Choroid plexus epithelial cell (primary cell): ENCODE measurements around the gene RNASEH1.

DNA sequence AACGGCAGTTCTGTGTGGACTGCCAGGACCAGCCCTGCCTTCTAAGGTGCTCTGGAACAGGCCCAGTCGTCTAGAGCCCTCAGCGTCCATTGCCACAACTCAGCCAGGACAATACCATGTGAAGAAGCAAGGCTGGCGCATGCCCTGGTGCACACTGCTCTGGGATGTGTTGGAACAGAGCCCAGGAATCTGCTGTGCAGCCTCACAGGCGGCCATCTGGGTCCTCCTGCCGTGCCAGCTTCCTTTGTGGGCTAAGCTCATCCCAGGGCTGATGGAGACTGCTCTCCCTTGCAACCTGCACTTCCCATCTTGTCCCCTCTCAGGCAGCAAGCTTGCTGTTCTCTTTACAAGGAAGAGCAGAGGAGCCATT, 246.4 kb upstream of the PXDN start:
- RRBS: no CpG with 5 or more reads among the region's 6 CpGs

GRCh38 chr2:3356722-3357220, 20.8 kb downstream of the EIPR1 start:
- RRBS: no CpG with 5 or more reads among the region's 3 CpGs

DNA sequence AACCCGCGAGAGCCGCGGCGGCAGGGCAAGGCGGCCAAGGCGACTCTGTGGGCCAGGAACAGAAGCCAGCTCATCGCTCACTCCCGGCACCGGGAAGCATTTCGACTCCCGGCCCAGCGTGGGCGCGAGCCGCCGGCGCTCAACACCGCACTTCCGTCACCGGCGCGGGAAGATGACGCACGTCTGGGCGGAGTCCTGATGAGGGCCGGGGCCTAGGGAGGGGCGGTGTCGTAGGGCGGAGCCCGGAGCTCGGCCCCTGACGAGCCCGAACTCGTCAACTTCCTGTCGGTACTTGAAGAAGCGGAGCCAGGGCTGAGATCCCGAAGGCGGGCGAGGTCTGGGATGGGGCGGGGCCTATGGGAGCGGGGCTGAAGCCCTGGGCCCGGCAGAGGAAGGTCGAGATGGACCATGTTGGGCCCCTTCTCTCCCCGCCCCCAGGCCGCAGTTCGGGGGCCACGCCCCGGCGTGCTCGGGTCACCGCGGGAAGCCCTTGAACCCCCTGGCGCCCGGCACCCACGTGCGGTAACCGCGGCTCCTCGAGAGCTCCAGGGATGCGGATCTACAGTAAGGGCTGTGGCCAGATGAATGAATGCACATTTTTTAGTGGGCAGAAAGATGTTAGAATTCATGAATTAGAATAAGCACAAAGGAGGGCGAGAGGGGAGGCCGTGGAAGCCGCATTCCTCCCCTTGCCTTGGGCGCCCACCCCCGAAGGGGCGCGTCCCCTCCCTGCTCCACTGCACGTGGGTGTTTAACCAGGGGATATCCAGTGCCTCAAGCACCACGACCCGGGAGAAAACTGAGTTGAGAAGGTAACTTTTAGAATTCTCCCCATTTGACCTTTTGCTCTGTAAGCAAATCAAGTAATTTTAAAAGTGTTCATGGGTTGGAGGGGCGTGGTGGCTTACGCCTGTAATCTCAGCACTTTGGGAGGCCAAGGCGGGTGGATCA, at the start of gene RNASEH1:
TSS of gene RNASEH1 (minus strand) at position 147 of the 951 bp plus-strand sequence.
- RRBS: 2% methylated on average over 20 of the region's 74 CpGs

DNA sequence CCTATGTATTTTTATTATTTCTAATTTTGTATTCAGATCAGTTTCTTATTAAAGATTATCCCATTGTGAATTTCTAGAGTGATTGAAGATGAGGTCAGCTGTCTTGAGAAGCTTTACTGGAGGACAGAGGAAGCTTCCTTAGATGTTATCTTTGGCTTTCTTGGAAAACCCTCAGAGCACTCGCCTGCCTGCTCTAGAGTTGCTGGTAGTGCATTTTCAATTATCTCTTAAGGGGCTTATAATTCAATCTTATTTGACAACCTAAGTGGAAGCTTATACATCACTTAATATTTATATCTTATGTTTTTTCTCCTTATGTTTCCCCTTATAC, 429.5 kb downstream of the DCDC2C start:
- RRBS: no CpG with 5 or more reads among the region's 1 CpG

DNA sequence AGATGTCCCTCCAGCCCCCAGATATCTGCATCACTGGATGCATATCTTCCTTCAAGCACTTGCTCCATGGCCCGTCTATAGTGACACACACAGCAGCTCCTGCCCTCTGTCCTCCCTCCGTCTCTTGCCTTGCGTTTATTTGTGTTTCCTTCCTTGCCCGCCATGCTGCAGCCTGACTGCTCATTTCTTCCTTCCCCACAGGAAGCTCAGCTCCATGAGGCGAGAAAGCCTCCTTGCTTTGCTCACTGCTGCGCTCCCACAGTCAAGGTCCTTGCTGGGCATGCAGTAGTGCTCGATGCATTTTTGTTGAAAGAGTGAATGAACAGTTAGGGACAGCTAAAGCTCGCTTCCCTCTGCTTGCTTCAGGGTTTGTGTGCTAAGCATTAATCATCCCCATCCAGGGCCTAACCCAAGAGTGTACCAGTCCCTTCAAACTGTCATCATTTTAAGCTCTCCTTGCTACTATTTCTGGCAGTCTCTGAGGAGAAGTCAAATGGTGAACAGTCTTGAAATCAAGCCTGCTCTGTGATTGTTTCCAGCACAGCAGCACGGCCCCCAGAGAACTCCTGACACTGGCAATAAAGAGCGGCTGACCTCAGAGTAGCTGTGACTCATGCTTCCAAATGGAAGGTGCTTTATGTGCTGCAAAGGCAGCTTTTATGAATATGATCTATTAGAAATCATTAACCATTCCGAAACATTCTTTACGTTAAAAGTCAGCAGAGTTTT, 171.7 kb upstream of the SOX11 start:
- RRBS: no CpG with 5 or more reads among the region's 12 CpGs

- RRBS: no CpG with 5 or more reads among the region's 51 CpGs
These were observed 3.6 kb downstream of the SOX11 start for GRCh38 chr2:5695574-5696412.

DNA sequence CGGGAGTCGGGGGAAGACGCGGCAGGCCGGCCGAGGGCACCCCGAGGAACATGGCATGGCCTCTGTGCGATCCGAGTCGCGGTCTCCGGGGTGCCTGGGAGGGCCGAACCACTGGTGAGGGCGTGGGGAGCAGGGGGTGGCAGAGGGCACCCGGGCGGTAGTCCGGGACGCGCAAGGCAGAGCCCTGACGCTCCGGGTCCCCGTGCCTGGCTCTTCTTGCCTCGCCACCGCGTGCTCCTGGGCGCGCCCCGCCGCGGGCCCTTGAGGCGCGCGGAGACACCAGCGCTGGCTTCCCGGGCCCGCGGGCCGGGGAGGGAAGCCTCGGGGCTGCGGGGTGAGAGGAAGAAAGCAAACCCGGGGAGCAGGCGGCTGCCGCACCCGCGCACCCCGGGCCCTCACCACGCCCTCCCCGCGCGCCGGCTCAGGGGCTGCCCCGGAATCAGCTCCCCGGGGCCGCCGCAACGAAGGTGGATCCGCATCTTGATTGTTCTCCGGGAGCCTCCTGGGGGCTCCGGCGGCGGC, 4.3 kb downstream of the SOX11 start:
- RRBS: under 1% methylated on average over 28 of the region's 61 CpGs

DNA sequence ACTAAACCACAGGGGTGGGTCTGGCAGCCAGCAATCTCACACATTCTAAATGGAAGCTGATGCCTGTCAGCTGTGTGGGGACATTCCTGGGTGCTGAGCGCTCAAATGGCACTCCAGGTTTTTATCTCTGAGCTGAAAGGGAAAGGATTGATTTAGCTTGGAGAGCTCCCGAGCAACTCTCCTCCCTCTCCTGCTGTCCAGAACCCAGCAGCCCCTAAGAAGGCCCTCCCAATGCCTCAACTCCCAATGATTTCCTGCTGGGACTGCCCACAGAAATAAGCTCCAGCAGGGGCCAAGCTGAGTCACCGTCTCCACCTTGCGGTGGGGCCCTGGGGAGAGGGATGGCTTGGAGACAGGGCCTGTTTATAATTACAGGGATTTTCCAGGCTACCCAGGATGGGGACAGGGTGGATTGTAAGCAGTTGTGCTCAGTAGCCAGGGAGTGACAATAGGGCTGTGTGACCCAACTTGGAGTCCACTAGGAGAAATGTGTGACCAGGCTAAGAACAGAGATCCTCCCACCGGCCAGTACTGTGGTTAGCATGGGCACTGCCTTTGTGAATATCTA, 223.1 kb downstream of the SOX11 start:
- RRBS: no CpG with 5 or more reads among the region's 5 CpGs

GRCh38 chr2:6820868-6821164, 44.9 kb downstream of the CMPK2 start:
- RRBS: 99% methylated on average over 1 of the region's 14 CpGs

DNA sequence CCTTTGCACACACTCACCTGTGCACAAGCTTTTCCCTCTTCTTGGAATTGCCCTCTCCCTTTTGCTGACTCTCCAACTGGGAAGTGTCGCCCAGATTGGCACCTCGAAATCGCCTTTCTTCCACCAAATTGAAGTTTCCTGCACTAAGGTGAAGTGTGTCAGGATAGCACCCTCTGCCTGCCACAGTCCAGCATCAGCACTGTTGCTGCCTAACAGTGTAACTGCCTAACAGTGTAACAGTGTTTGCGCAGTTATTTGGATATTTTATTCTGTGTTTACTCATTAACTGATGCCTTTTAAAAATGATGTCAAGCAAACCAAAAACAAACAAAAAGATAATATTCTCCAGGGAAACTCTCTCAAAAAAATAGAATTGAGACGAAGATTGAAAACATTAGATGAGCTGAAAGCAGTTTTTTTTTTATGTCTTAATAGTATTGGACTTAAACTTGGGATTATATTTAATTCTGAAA, 738 bp upstream of the CMPK2 start:
- RRBS: no CpG with 5 or more reads among the region's 5 CpGs

GRCh38 chr2:6993361-6993699, 76.1 kb downstream of the RNF144A start:
- RRBS: no CpG with 5 or more reads among the region's 8 CpGs

DNA sequence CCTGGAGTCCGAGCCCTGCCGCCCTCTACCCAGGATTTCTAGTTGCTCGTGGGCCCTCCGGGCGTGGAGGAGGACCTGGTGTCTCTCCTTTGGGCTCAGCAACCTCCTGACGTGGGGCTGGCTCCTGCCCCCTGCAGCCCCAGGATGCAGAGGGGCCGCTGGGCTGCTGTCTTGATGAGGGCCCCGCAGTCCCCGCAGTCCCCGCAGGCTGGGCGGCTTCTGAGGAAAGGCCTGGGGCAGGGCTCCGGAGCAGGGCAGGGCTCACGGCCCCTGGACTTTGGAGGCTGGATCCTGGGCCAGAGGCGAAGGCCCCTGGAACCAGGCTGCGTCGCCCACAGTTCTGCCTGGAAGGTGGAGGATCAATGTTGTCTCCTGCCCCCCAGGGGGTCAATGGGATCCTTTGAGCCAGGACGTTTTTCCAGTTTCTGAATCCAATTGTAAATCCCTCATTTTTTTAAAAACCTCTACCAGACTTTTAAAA, 172.9 kb downstream of the RNF144A start:
- RRBS: no CpG with 5 or more reads among the region's 17 CpGs

DNA sequence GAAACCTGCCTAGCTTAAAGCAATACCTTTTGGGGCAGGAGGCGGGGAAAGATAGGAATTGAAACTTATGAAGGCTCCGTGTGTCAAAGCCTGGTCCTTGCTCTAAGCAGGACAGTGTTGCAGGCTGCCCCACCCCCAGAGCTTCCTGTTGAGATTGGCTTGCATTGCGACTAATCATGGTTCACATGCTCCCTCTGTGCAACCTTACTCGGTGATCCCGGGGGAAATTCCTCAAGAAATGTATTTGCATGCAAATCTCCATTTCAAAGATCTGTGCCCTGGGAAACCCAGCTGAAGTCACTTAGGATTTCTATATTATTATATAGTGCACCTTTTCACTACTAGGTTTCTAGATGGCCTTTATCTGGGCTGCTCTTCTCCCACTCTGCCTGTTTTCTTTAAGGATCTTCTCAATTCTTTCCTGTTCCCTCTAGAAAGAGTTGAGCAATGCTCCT, 802.7 kb upstream of the ID2 start:
- RRBS: 14% methylated on average over 2 of the region's 5 CpGs

- RRBS: no CpG with 5 or more reads among the region's 8 CpGs
These were observed 547.3 kb upstream of the ID2 start for GRCh38 chr2:8134507-8134945.

GRCh38 chr2:8143937-8144685, 537.7 kb upstream of the ID2 start:
- RRBS: no CpG with 5 or more reads among the region's 3 CpGs

- RRBS: no CpG with 5 or more reads among the region's 9 CpGs
These were observed 376.5 kb upstream of the ID2 start for GRCh38 chr2:8305071-8305959.

- RRBS: no CpG with 5 or more reads among the region's 18 CpGs
These were observed 224.1 kb upstream of the ID2 start for GRCh38 chr2:8457649-8458194.

GRCh38 chr2:8496434-8497073, 185.3 kb upstream of the ID2 start:
- RRBS: no CpG with 5 or more reads among the region's 6 CpGs

DNA sequence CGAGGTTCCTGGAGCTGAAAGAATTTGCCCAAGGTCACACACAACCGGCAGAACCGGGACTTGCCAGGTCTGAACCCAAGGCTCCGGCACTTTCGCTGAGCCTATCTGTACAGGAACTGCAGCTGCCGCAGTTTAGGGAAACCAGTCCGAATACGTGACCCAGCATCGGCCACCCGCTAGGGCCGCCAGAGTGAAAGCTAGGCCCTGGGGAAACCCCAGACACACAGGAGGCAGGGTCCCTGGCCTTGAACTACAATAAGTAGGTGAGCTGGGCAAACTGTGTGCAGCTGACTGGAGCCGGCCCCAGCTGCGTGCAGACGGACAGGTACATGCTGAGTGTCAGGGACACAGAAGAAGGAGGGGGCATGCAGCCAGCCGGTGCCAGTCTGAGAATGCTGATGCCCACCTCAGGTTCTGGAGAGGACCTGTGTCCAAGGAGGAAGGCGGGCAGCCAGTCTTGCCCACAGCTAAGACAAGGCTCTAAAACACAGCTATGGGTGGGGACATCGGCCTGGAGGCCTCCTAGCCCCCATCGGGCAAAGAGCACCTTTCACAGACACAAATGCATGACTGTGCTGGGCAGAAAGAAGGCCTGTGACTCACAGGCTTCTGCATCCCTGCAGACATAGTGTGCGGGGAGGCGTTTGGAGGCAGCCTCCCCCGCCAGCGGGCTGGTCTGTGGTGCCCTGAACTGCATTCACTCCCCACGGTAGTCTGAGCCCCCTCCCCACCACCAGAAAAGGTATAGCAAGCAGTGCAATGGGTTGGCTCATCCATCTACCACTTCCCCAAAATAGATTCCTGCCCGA, 107.4 kb upstream of the ID2 start:
- RRBS: 67% methylated on average over 3 of the region's 24 CpGs

GRCh38 chr2:8576720-8577292, 105.0 kb upstream of the ID2 start:
- RRBS: no CpG with 5 or more reads among the region's 9 CpGs